Camera-type eye (tissue), 1 donor: ENCODE data around the gene MED13L.

DNA sequence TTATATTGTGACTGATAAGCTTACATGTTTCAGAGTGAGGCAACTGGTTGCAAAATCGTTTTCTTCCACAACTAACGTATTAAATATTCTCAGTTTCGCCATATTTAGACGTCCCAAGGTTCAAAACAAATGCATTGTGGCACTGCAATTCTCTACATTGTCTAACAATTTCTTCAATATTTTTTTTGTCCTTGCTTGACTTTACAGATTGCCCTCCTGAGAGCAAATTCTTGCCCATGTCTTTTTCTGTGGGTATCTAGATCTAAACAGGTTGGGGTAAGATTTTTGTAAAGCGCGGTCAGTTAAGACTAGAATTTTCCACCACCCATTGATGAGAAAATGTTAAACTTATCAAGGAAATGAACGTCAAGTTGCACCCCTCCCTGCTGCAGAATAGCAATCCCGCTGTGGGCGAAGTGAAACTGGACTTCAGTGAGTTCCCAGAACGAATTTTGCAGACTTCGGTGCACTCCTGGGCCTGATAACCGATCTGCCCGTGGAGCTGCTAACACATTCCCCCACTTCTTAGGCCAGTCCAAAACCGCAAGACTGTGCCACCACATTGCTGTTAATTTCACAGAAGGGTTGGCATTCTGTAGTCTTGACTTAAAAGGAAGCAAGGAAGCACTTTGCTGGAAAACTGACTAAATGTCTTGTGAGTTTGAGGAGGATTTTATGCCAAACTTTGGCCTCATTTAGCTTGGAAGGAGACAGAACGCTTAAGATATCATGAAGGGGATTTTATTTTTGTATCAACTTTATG is 2.5 kb downstream of the TBX3 start:
- RAMPAGE, long total RNA: no peak

DNA sequence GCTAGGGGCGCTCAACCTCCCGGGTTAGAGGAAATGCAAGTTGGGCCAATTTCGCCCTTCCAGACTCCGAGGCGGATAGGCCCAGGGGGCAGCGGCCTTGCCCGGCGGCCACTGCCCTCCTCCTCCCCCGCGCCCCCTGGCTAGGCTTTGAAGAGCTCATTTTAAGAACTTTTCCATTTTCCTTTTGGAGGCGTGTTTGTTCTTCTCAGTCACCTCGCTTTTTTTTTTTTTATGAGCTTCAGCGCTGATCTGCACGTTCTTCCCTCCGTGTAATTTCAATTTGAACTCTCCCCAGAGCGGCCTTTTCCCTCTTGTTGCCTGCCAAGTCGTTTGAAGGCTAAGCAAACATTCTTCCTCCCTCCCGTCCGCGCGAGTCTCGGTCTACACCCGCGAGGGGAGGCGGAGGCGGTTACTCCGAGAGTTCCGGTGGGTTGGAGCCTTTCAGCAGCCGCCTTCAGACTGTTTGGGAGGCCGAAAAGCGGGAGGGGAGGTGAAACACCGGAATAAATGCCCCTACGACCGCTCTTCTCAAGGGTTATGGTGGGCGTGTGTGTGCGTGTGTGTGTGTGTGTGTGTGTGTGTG is 52.6 kb upstream of the TBX3 start:
- RAMPAGE, long total RNA: no peak

DNA sequence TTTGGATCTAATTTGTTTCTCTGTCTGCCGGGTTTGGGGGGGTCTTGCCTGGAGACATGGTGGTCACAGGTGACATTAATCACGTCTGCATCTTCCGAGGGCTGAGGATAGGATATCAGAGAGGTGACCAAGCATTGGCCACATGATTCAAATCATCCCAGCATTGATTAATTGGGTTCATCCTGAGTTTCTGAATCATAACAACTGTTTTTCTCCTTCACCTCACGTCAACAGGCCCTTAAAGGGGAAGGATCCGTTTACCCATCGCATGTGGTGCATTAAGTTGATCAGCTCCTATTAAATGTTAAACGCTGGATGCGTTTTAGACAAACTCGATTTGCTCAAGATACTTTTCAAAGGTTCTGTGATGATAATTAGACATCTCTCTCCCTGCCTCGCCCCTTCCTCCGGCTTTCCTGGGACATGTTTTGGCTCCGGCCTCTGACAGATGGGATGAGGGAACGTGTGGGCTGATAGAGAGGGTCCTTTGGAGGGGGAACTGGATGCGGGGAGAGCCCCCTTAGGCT is 63.3 kb upstream of the TBX3 start:
- RAMPAGE, long total RNA: no peak

- RAMPAGE, long total RNA: no peak
Observed at GRCh38 chr12:114799425-114800044, 115.6 kb upstream of the TBX3 start.

DNA sequence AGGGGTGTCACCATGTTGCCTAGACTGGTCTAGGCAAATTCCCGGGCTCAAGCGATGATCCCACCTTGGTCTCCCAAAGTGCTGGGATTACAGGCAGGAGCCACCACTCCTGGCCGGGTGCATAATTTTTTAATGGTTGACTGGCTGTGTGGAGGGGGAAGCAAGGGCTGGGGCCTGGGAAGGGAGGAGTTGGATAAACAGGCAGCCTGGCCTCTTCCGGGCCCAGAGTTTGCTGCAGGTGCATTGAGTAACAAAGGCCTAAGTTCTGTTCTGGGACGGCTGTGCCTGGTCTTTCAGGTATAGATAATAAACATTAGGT is 191.3 kb upstream of the TBX3 start:
- RAMPAGE, long total RNA: no peak

GRCh38 chr12:114920656-114921180 is 236.7 kb upstream of the TBX3 start:
- RAMPAGE, long total RNA: no peak

GRCh38 chr12:114944780-114945266 is 260.8 kb upstream of the TBX3 start:
- RAMPAGE, long total RNA: no peak

DNA sequence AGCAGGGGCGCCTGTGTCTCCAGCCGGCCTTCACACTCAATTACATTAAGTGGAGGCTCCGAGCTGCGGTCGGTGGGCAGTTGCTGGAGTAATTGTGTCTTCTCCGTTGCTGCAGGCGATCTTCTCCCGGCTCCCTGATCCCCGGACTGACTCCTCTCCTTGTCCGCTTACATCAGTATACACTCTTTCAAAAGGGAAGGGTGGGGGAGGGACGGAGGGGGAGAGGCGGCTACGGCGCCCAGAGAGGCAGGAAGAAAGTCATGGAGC is 707.2 kb downstream of the MED13L start:
- RAMPAGE, long total RNA: no peak

GRCh38 chr12:115657087-115657736 is 620.3 kb downstream of the MED13L start:
- RAMPAGE, long total RNA: no peak

DNA sequence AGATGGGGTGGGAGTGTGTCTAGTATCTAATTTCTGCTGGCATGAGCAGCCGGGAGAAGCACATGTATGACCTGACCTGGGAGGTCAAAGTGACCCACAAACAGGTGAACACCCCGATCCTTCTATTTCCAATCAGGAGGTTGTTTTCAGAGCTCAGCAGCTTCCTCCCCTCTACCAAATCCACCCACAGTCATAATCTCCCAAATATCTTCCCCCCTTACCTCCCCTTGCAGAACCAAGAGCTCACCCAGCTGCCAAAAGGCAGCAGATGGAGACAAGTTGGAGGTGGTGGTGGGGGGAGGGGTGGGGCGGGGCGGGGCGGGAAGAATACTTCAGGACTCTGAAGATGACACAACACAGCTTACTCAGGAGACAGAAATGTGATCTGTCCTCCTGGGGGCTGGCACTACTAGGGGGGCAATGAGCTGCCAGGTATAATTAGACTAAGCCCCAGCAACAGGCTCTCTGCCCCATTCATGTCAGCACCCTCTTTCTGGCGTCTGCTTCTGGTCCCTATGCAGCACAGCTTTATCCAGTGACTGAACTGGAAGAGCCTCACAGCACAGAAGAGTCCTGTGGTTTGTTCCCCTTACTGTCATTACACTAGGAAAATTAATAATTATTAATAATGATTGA is 407.1 kb downstream of the MED13L start:
- RAMPAGE, long total RNA: no peak

DNA sequence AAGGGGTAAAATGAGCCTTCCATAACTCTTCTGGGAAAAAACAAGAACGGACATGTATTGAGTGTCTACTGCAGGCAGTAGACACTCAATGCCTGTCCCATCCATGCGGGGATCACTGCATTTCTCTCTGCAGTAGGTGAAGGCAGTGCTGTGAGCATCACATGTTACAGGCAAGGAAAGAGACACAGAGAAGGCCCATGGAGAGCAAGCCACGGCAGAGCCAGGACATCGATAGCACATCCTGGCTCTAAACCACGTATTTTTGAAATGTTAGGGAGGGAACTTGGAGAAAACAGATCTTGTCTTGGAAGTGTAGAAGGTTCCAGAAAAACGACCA is 328.4 kb downstream of the MED13L start:
- RAMPAGE, long total RNA: no peak

GRCh38 chr12:115986197-115986679 is 291.3 kb downstream of the MED13L start:
- RAMPAGE, long total RNA: no peak

- RAMPAGE, long total RNA: no peak
Observed at GRCh38 chr12:116015014-116015338, 262.5 kb downstream of the MED13L start.

DNA sequence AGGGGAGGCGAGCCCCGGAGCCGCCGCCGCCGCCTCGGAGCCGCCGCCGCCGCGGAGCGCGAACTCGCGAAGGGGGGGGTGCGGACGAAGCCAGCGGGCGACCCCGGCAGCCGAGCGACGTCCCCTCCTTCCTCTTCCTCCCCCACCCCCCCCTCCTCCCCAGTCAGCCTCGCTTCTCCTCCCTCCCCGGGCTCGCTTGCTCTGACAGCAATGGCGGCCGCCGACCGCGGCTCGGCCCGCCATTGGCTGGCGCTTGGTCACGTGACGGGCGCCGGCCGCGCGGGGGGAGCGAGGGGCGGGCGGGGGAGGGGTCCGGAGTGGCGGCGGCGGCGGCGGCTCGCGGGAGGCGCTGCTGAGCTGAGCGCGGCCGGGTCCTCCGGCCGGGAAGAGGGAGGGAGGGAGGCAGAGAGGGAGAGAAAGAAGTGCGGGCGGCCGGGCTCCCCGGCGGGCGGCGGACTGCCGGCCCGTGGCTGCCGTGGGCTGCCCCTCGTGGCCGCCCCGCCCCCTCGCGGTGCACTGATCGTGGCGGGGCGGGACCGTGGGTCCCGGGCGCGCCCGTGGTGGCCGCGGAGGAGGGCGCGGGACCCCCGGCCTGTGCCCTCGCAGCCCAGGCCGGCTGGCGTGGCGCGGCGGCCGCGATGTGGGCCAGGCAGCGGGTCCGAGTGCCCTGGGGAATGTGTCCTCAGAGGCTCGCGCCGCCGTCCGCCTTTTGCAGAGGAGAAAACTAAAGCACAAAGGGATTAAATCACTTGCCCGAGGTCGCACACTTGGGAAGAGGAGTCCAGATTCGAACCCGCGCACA is at the start of gene MED13L:
MED13L (minus strand) TSS at position 212 of the 802 bp plus-strand sequence.
- RAMPAGE, long total RNA: no peak

DNA sequence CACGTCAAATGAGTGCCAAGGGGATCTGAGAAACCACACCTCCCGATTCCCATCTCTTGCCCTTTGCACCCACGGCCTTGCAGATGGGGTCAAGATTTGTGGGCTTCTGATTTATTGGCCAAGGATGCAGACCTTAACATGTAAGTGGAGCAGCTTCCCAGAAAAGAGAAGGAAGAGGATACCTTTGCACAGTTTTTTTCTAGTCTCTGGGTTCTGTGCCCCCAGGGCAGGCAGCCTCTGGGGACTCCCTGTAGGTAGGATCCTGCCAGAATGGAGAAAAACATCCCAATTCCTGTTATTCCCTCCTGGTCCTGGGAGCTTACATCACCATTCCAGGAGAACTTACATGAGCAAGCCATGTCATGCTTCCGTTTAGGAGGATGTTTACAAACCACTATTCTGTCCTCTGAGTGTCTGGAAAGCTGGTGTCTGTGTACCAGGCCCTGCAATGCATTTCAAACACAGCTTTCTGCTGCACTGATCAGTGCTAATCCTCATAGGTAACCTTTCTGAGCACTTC is 20.0 kb upstream of the MAP1LC3B2 start:
- RAMPAGE, long total RNA: no peak

- RAMPAGE, long total RNA: no peak
Observed at GRCh38 chr12:116552187-116553326, 6.6 kb upstream of the MAP1LC3B2 start.

DNA sequence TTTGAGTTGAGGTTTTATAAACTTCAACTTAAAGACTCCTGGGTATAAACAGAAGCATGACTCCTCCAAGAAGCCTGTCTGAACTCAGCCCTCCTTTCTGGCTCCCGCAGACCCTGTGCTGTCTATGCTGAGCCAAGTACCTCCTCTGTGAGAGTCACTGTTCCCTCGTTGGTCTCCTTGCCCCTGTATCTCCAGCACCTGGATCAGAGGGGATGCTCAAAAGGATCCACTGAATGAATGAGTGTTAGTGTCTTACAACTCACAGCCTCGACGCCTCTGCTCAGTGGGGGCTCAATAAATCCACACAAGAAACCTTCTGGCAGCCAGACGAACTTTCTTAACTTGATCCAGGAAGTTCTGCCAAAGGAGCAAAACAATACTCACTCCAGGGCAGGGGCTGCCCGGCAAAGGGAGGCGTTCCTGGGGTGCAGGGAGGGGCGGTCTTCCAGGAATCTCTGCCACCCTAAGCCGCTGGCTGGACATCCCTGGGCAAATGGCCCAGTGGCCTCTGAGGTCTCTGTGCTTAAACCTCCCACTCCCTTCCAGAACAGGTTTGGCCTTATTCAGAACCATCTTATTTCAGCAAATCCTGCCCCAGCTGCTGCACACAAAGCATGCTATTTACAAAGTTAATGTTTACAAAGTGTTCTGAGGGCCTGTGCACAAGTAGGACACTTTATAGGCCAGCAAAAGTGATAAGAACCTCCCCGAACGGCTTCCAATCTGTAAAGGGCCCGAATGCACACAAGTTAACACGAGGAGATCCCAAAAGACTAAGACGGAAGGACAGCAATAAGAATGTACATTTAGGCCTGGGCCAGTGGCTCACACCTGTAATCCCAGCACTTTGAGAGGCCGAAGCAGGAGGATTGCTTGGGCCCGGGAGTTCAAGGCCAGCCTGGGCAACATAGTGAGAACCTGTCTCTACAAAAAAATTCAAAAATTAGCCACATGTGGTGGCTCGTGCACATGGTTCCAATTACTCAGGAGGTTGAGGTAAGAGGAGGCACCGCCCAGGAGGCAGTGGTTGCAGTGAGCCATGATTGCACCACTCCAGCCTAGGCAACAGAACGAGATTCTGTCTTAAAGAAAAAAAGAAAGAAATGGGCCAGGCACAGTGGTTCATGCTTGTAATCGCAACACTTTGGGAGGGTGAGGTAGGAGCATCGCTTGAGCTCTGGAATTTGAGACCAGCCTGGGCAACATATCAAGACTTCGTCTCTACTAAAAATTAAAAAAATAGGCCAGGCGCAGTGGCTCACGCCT is 33.2 kb downstream of the MAP1LC3B2 start:
- RAMPAGE, long total RNA: no peak

DNA sequence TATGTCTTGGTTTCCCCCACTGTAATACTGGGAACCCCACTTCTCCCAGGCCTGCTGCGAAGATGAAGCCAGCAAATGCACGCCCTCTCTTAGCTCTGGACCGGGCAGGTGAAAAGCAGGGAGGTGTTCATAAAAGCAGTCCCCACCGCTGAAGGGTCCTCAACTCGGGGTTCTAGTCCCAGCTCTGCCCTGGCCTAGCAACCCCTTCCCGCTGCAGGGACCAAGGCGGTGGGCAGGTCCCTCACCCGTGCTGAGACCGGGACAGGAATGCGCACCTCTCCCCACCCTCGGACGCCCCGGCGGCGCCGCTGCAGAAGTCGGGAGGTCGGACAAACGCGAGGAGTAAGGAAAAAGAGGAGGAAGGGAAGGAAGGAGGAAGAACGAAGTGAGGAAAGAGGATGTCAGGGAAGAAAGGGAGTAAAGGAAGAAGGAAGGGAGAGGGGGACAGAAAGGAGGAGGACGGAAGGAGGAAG is 866 bp downstream of the SPRING1 start:
- RAMPAGE, long total RNA: no peak

DNA sequence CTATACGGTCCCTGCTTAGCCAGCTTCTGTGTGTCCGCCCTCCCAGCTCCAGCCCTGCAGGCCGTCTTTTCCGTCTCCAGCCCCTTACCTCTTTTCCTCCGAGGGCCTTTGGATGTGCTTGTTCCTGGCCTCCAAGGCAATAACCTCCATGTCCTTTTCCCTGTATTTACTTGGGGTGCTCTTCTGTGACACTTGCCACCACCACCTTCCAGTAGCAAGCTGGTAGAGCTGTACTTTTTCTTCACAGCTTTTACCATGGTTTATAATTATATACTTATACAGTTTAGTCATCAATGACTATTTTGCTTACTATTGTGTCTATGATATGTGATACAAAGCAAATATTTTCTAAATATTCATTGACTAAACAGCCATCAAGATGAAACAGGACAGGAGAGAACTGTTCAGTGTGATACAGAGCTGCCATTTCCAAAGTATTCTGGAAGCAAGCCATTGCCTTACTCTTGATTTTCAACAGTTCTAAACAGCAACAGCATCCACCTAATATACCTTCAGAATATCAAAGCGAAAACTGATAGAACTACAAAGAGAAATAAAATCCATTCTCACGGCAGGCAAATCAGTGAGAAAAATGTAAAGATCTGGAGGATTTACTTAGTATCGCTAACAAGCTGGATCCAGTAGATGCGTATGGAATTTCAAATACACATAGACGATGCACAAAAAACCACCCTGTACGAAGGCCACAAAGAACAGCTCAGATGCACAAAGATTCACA is 70.6 kb downstream of the TESC start:
- RAMPAGE, long total RNA: no peak

DNA sequence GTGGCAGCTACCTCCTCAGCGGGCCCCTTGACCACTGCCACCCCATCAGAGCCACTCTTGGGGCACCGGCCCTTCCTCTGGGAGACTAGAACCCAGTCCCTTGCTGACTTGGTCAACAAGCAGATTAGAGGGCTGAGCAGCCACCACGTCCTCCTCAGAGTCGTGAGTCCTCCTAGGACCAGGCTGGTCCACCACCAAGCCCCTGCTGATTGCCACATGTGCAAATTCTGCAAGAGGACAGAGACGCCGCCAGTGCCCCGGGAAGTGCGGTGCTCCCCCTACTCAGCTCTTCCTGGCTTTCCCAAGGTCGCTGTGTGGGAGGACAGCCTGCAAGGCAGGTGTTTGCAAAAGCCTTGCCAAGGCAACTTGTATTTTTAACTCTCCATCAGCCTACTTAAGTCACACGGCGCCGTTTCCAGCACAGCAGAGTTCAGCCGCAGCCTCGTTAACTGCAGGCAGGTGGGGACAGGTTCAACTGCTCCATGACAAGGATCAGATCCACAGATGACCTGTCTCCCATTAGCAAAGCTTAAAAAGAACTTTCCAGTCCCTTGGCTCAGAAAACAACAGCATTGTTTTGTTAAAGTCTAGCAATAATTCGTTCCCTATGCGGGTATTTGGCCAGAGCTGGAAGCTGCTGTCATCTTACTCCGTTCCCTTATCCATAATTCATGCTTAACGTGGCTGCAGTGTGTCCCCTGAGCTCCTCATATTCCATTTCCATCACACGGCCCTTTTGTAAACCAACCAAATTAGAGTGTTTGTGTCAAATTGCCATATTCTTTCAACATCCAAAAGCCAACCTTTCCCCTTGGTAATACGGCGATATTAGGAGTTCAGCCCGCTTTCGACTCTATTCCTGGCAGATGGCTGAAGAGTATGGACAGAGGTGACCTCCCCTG is 65.5 kb downstream of the TESC start:
- RAMPAGE, long total RNA: no peak